ENCODE results near the gene VASH1.

DNA sequence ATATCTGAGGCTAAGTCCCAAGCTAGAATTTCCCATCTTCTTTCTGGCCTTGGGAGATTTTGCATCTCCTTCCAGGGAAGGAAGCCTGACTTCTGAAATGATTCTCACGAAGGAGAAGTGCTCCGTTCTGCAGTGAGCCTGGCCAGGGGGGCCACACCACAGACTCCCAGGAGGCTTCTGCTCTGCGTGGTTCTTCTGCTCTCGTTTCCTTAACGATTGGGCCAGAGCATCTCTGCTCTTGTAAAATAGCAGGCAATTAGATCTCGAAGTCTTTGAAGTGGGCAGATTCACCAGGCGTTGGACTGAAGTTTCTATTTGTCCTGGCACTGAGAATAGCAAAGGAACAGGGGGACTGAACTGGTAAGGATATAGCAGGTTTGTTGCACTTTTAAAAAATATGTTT is 6.6 kb upstream of the BATF start:
- PRO-cap, result no peak

GRCh38 chr14:75634824-75635360 is 25.8 kb downstream of the ERG28 start:
- PRO-cap, result no peak

DNA sequence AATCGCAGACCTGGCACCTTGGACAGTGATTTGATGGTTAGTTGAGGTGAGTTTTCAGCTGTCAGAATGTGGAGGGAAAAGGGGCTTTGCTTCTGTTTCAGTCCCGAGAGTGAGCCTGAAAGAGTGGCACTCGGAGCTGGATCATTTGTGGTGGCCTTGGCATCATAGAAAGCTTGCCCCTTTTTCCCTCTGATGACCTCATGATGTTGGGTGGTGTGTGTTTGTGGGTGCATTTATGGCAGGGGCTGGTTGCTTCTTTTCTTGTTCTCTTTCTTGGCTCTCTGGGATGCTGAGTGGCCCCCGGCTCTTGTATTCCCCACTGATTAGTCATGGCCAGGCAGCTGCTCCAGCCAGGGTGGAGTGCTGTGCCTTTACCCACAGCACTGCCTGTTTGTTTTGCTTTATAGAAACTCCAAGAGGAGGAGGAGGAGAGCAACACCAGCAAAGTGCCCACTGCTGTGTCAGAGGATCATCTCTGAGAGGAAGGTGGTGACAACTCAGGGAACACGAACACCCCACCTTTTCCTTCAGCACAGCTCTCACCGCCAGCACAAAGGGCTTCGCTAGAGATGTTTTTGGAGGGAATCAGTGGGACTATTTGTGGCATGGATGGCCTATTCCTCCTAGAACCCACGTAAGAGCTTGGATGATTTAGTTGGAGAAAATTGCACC is 14.5 kb downstream of the ERG28 start:
- PRO-cap, result no peak

DNA sequence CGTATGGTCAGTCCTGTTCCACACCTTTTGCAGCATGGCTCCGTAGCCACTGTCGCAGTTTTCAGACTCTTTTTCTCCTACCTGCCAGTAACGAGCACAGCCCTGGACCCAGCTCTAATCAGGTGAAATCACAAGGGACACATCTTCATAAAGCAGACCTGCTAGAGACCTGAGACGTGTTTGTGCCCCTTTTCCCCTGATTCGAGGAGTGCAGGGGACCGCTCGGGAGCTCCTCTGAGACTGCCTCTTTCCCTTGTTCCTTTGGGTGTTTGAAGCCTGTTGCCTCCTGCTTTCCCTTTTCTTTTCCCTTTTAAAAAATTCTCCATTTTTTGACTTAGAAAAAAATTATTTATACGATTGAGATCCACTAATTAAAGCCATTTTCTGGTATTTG is 76.6 kb upstream of the GPATCH2L start:
- PRO-cap, result no peak

- PRO-cap, result no peak
These were observed 49.9 kb upstream of the GPATCH2L start for GRCh38 chr14:76101863-76102121.

DNA sequence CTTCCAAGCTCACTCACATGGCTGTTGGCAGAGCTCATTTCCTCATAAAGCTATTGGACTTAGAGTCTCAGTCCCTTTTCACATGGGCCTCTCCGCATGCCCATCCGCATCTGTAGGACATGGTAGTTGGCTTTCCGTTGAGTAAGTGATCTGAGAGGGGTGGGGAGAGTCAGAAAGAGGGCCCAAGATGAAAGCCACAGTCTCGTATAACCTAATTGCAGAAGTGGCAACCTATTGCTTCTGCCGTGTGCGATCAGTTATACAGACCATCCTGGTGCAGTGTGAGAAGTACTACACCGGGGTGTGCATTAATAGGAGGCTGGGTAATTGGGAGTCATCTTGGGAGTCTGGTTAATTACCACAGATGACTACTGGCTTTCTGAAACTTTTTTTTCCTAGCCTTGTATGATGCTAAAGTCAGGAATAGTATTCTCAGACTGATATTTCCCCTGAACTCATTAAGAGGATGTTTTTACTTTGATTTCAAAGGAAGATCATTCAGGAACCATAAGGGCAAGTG is 10.5 kb downstream of the GPATCH2L start:
- PRO-cap, result no peak

DNA sequence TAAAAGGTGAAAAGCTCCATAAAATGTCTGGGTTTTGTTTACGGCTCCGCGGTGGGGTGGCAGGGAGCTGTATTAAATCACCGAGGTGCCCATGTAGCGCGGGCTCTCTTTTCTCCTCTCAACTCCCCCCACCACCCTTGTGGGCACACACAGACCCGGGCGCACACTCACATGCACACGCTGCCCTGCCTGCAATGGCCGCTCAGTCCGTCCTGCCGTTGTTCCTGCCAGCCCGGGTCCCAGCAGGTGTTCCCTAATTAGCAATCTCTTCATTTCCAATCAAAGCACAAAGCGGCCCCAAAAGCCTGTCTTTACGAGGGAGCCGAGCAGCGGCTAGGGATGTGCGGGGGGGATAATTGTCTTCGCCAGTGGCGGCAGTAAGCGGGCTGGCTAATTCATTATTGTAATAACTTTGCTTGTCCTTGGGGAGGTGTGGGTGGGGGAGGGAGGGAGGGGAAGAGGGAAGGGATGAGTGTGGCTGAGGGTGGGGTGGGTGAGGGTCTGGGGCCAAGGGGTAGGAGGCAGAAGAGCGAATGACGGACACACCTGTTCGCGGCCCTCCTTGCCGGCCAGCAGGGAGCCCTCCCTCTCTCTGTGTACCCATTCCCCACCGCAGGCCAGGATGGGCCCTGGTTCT is 46.3 kb upstream of the ESRRB start:
- PRO-cap, result no peak

DNA sequence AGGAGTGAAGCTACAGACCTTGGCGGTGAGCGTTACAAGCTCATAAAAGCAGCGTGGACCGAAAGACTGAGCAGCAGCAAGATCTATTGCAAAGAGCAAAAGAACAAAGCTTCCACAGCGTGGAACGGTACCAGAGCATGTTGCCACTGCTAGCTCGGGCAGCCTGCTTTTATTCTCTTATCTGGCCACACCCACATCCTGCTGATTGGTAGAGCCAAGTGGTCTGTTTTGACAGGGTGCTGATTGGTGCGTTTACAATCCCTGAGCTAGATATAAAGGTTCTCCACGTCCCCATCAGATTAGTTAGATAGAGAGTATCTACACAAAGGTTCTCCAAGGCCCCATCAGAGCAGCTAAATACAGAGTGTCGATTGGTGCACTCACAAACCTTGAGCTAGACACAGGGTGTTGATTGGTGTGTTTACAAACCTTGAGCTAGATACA is 160.2 kb downstream of the ESRRB start:
- PRO-cap, result no peak

- PRO-cap, result bidirectional peak, plus-strand start at chr14:76761477, minus-strand start at chr14:76761413; bidirectional peak, plus-strand start at chr14:76761671, minus-strand start at chr14:76761684
These were observed at the start of gene VASH1 for GRCh38 chr14:76761129-76761837. Gene VASH1, plus strand, starts transcription at chr14:76761468.

- PRO-cap, result bidirectional peak, plus-strand start at chr14:76762311, minus-strand start at chr14:76762093; unidirectional peak, minus-strand start at chr14:76762514
These were observed 1.2 kb downstream of the VASH1 start for GRCh38 chr14:76762265-76763026.

GRCh38 chr14:76829996-76830556 is 3.9 kb downstream of the LRRC74A start:
- PRO-cap, result no peak

DNA sequence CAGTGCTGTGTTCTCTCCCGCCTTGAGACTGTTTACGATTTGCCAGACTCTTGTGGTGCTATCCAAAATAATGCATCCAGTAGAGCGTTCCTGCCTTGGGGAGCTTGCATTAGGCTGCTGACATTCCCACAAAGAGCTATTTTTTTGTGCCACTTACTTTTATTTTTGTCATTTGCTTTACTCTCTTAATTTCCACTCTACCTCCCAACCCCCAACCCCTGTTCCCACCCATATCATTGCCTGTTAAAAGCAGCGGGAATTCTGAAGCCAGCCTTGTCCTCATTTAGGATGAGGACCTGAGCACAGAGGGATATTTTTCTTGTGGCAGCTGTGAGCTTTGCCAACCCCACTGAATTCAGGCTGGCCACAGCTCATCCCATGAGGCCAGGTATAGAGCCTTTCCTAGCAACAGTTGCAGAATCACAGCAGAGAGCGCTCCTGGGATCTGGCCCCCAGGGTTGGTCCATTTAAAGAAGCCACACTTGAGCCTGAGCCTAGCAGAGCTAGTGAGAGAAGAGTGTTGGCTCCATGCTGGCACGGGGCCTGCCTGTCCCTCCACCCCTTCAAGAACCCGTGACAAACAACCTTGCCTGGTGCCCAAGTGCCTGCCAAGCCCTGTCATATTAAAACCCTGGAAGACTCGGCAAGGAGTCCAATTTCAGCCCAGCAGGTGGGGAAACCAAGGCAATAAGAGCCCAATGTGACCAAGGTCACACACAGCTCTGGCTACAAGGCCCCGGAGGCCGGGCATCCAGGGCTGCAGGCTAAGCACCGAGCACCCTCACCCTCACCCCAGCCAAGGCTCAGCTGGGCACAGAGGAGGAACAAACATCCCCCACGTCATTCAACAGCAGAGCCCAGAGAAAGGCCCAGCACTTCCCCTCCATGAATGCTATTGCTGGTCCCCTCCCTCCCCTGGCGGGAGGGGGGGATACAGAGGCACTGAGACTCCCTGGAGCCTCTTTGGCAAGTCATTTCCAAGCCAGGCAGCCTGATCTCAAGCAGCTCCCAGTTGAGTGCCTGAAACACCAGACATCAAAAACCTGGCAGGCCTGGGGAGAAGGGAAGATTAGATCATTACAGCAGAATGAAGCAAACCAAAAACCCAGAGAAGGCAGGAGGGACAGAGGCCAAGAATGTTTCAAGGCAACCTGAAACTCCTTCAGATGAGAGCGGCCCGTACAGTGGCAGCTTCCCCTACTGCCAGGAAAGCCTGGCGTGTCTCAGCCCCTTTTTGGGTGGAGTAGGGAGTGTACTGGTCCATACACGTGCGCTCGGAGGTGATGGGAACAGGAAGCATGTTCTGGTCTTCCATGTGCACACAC is 91.7 kb downstream of the LRRC74A start:
- PRO-cap, result bidirectional peak, plus-strand start at position 974 of the sequence, minus-strand start at position 815 of the sequence

GRCh38 chr14:76957261-76957958 is 71.1 kb downstream of the IRF2BPL start:
- PRO-cap, result unidirectional peak, plus-strand start at chr14:76957693

GRCh38 chr14:76977674-76978417 is 50.7 kb downstream of the IRF2BPL start:
- PRO-cap, result no peak

- PRO-cap, result bidirectional peak, plus-strand start at chr14:77040433, minus-strand start at chr14:77040244
These were observed 11.1 kb upstream of the IRF2BPL start for GRCh38 chr14:77039405-77040288.

GRCh38 chr14:77106811-77107010 is 8.7 kb downstream of the CIPC start:
- PRO-cap, result no peak

GRCh38 chr14:77110888-77111642 is 13.0 kb downstream of the CIPC start:
- PRO-cap, result bidirectional peak, plus-strand start at chr14:77111345, minus-strand start at chr14:77111187

DNA sequence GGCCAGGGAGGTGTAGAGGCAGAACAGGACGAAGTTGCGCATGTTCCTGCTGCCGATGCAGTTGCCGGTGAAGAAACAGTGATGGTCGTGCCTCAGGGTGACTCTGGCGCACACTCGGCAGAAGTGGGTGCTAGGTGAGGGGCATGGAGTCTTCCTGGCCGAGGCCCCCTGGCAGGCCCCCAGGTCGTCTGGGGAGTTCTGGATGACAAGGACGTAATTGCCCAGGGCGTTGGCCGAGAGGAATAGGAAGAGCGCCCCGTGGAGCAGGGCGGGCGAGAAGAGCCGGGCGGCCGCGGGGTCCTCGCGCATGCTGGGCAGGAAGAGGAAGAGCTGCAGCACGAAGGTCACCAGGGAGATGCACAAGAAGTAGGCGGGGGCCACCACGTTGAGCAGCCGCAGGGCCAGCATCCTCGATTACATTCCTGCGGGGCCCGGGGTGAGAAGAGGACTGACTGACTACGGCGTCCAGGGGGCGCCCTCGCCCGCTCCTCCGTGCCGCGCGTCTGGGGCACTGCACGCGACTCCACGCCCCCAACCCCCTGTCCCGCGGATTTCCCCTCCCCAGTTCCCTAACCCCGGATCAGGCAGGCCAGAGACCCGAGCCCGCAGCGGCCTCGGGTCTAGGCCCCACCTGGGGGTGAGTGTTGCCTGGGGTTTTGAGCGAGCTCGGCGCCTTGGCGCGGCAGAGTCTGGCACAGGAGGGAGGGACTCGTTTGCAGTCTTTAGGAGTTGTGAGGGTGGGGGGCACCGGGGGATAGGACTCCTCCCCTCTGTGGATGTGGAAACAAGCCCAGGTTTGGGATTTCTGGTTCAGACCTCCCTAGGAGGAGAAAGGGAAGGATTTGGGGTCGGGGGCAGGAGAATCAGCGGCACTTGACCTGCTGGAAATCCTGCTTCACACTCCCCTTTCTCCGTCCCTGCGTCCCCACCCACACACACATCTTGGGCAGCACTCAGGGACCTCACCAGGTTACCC is 2.0 kb downstream of the ZDHHC22 start:
- PRO-cap, result no peak

- PRO-cap, result no peak
These were observed 5.4 kb upstream of the NGB start for GRCh38 chr14:77276330-77276964.

DNA sequence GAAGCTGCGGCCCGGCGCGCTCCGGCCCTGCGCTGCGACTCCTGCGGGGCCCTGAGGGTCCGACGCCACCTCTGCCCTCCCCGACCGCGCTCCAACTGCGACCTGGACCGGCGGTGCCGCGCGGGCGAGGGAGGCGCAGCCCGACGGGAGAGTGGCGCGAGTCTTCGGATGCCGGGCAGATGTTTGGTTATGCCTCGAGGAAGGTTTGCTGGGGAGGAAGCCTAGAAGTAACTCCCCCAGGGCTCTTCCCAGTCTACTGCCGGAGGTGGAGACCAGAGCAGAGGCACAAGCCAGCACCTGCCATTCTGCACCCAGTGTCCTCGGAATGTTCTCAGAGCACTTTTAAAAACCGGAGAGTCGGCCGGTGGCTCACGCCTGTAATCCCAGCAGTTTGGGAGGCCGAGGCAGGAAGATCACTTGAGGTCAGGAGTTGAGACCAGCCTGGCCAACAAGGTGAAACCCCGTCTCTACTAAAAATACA is 578 bp upstream of the ISM2 start:
- PRO-cap, result no peak